Mesangial cell (primary cell): ENCODE results near the genes CA14, ADAMTSL4 and CERS2.

DNA sequence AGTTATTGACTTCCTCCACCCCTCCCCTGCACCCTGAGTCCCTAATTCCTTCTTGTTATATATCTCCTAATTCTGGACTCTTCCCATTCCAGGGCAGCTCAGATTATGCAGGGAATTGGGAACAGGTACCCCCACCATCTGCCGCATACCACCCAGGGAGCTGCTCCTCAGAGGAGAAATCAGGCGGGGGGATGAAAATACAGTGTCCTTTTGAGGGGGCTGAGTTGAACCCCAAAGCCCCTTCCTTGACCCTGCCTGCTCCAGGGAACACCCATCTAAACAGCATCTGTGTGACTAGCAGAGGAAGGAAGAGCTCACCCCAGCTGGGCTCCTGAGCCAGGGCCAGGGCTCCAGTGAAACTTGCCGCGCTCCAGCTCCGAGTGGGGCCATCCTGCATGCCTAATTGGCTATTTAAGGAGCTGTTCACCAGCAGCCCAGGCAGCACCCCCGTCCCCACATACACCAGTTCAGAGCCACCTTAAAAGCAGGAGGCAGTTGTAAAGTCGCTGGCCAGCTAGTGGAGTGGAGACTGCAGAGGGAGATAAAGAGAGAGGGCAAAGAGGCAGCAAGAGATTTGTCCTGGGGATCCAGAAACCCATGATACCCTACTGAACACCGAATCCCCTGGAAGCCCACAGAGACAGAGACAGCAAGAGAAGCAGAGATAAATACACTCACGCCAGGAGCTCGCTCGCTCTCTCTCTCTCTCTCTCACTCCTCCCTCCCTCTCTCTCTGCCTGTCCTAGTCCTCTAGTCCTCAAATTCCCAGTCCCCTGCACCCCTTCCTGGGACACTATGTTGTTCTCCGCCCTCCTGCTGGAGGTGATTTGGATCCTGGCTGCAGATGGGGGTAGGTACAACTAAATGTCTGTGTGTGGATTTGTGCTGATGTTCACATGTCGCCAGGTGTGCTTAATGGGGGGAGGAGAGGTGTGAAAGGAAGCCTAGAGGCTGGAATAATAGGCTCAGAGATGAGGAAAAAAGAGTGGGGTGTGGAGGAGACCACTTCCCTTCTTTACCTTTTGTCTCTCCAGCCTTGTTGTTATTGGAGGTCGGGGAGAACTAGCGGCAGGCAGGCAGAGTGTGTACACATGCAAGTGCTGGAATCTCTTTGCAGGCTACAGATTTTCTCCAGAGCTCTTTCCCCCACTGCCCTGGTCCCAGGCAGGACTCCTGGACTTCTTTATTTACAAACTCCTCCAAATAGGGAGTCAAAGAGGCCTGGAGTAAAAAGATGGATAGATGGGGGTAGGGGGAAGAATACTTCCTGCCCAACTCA lies at the start of gene CA14:
TSS of gene CA14 (plus strand) at position 441 of the 1,279 bp plus-strand sequence.
- RAMPAGE, long total RNA: no peak

DNA sequence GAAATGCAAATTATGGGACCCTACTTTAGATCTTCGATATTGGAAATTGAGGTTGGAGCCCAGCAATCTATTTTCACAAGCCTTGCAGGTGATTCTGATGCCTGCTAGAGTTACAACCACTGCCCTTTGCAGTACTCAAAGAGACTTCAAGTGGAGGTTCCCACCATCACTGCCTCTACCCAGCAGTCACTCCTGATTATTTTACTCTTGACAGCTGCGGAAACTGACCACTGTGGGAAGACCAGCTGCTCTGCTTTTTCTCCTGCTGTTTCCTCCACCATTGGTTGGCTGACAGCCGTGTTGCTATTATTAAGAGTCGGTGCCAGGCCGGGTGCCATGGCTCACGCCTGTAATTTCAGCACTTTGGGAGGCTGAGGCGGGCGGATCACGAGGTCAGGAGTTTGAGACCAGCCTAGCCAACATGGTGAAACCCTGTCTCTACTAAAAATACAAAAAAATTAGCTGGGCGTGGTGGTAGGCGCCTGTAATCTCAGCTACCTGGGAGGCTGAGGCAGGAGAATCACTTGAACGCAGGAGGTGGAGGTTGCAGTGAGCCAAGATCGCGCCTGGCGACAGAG lies 11.2 kb upstream of the PRPF3 start:
- RAMPAGE, long total RNA: no peak

DNA sequence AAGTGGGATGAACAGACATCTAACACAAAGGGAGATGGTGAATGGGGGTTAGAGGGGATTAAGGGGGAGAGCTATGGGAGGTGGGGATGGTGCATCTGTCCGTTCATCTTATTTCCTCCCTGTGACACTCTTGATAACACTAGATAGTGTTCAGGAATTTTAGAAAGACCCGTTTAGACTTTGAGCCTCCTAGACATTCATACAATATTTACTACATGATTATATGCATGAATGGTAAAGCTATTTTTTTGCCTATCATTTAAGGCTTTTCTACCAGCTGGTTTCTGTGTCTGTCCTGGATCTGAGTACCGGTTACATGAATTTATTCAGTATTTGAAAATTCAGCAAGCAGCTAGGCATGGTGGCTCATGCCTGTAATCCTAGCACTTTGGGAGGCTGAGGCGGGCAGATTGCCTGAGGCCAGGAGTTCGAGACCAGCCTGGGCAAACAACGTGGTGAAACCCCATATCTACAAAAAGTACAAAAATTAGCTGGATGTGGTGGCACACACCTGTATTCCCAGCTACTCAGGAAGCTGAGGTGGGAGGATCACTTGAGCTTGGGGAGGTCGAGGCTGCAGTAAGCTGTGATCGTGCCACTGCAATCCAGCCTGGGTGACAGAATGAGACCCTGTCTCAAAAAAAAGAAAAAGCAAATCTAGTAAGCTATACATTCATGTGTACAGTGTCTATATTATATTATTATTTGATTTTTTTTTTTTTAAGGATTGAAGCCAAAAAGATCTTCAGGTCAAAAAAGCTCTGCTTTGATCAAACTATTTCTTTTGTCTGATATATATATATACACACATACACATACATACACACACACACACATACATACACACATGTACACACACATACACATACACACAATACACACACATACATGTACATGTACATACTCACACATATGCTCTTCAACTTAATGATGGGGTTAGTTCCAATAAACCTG lies 17.2 kb upstream of the RPRD2 start:
- RAMPAGE, long total RNA: no peak

DNA sequence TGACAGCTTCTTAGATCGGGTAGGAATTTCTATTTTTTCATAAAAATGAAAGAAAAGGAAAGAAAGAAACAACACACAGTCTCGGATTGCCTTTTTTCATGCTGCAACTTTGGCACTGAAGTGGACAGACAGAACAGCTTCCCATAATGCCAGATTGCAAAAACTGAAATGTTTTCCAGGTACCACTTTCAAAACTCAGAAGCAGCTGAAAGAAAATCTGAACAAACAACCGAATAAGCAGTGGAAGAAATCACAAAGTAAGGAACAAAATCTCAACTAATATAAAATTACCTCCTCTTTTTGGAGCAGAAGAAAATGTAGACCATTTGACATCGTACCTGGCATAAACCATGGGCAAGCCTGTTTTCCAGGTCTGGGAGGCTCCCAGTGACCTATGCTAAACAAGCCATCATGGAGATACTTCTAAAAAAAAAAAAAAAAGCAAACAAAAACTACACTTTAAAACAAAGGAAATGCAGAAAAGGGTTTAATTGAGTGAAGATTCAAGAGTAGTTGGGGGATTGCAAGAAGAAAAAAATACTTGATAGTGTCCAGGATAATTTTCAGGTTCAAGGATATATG lies 45.4 kb upstream of the TARS2 start:
- RAMPAGE, long total RNA: no peak

GRCh38 chr1:150548880-150549510 lies at the start of gene ADAMTSL4:
Gene ADAMTSL4 (plus strand): TSS chr1:150549408.
- RAMPAGE, long total RNA: no peak

DNA sequence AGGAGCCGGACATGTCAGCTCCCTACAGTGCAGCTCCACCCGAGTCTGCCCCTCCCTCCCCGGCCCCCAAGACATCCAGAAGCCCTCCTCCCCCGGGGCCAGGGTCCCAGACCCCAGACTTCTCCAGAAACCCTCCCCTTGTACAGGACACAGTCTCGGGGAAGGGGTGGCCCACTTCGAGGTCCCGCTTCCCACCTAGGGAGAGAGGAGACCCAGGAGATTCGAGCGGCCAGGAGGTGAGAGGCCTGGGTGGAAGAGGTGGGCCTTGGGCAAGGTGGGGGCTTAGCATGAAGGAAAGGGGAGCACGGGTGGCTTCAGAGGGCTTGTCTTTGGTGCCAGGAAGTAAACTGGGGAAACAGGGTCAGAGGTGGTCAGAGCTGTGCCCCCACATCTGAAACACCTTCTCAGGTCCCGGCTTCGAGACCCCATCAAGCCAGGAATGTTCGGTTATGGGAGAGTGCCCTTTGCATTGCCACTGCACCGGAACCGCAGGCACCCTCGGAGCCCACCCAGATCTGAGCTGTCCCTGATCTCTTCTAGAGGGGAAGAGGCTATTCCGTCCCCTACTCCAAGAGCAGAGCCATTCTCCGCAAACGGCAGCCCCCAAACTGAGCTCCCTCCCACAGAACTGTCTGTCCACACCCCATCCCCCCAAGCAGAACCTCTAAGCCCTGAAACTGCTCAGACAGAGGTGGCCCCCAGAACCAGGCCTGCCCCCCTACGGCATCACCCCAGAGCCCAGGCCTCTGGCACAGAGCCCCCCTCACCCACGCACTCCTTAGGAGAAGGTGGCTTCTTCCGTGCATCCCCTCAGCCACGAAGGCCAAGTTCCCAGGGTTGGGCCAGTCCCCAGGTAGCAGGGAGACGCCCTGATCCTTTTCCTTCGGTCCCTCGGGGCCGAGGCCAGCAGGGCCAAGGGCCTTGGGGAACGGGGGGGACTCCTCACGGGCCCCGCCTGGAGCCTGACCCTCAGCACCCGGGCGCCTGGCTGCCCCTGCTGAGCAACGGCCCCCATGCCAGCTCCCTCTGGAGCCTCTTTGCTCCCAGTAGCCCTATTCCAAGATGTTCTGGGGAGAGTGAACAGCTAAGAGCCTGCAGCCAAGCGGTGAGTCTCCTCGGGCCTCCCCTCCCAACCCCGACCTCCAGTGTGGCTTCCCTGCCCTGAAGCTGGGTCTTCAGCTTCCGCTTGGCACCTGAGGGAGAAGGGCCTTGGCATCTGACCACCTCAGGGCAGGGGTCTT lies 4.2 kb downstream of the ADAMTSL4 start:
- RAMPAGE, long total RNA: no peak

DNA sequence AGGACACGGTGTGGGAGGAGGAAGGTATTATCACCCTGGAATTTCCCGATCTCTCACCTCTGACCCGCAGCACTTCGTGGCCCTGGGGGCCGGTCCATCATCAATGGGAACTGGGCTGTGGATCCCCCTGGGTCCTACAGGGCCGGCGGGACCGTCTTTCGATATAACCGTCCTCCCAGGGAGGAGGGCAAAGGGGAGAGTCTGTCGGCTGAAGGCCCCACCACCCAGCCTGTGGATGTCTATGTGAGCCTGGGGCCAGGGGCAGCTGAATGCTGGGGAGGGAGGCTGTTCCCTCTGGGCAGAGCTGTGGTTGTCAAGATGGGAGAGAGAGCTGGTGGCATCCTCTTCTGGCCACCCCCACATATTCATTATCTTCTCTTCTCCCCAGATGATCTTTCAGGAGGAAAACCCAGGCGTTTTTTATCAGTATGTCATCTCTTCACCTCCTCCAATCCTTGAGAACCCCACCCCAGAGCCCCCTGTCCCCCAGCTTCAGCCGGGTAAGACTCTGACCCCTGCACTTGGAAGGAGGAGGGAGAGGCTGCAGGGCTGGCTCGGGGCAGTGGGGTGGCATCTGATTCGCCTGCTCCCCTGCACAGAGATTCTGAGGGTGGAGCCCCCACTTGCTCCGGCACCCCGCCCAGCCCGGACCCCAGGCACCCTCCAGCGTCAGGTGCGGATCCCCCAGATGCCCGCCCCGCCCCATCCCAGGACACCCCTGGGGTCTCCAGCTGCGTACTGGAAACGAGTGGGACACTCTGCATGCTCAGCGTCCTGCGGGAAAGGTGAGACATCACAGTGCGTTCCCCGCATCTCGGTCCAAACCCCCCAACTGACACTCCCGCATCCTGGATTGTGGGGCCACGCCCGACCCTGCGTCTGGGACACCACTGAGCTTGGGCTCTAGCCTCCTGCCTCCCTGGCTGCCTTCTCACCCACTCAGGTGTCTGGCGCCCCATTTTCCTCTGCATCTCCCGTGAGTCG lies 7.6 kb downstream of the ADAMTSL4 start:
- RAMPAGE, long total RNA: no peak

GRCh38 chr1:150557535-150558838 lies 8.8 kb downstream of the ADAMTSL4 start:
- RAMPAGE, long total RNA: no peak

DNA sequence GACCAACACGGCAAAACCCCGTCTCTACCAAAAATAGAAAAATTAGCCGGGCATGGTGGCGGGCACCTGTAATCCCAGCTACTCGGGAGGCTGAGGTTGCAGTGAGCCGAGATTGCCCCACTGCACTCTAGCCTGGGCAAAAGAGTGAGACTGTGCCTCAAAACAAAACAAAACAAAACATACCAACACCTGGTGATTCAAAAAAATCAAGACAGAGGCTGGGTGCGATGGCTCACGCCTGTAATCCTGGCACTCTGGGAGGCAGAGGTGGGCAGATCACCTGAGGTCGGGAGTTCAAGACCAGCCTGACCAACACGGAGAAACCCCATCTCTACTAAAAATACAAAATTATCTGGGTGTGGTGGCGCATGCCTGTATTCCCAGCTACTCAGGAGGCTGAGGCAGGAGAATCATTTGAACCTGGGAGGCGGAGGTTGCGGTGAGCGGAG lies 5.6 kb downstream of the MCL1 start:
- RAMPAGE, long total RNA: no peak

- RAMPAGE, long total RNA: no peak
Observed at GRCh38 chr1:150616841-150617406, 12.5 kb downstream of the ENSA start.

DNA sequence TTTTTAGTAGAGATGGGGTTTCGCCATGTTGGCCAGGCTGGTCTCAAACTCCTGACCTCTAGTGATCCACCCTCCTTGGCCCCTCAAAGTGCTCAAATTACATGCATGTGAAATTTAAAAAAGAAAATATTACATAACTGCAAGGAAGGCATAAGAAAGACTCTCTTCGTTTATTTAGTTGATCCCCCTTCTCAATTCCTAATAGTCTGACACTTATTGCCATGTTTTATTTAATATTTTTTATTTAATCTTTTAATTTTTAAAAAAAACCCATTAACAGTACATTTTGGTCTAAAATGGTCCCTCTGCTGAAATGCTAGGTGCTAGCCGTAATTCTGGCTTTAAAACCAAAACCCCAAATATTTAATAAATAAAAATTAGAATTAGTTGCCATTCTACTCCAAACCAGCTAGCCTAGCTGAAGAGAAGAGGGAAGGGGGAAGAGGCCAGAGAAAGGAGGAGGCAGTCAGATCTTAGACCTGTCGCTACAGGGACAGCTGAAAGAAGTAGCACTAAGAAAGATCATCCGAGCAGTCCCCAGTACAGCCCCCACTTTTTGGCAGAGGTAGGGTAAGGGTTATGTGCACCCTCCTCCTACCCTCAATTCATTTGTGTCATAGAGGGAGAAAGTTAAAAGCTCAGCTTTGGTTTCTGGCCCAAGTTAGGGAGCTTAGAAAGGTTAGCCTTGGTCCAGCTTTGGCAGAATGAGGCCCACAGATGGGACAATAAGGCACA lies 9.4 kb downstream of the CERS2 start:
- RAMPAGE, long total RNA: no peak

DNA sequence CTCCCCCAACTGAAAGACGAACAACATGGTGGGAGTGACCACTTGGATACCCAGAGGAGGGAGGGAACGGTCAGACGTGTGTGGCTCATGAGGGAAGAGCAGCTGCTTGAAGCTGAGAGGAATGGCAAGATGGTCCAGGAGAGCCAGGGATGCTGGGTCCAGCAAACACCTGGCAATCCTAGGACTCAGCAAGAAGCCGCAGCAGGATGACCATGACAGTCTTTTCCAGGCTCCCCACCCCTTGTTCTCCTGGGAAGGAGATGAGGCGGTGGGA lies 3.8 kb downstream of the CERS2 start:
- RAMPAGE, long total RNA: no peak

DNA sequence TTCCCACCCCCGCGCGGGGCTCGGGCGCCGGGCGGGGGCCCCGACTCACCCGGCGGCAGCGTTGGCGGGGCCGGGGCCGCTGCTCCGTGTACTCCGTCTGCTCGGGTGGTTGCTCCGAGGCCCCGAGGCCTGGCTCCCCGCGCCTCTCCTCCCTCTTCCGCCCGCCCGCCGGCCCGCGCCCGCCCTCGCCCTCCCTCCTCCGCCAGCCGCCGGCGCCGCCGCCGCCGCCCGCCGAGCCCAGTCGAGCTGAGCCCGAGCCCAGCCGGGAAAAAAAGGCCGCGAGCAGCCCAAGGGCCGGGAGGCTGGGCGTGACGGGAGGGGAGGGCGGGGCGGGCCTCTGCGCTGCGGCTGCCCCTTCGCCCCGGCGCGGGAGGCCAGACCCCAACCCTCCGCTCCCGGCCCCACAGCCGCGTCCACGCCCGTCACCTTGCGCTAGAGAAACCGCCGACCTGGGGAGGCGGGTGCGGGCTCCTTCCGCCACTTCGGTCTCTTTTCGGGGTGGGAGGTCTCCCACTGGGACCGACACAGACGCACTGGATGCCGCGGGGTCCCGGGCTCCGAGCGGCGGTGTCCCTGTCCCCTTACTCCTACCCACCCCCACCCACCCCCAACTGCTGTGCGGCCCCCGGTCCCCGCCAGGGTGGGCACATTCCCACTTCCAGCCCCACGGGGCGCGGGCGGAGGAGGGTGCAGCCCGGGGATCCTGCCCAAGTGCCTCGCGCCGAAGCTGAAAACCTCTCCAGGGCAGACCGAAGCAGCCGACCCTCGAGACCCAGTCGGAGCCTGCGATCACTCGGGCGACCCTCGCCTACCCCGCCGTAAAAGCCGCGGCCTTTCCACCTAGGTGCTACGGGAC lies at the start of gene CERS2:
TSS of gene CERS2 (minus strand) at position 266 of the 856 bp plus-strand sequence.
- RAMPAGE, long total RNA: start-site peak on the minus strand centred at position 133 of the sequence, 70 bp wide, 417 reads

DNA sequence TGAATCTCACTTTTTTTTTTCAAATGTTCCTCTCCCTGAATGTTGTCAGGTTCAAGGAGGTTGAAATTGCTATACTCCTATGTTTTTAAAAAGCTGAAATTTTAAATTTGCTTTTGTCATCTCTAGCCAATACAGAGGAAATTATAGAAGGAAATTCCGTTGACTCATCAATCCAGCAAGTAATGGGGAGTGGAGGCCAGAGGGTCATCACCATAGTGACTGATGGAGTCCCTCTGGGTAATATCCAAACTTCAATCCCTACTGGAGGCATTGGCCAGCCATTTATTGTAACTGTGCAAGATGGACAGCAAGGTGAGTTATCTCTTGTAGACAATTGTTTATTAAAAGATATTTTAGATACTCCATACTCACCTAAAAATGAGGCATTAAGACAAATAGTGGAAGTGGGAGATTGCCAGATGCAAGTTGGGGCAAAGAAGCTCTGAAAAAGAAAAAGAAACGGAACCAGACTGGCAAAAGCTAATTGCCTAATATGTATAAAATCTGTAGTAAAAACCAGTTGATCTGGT lies 36.4 kb downstream of the GABPB2 start:
- RAMPAGE, long total RNA: no peak

DNA sequence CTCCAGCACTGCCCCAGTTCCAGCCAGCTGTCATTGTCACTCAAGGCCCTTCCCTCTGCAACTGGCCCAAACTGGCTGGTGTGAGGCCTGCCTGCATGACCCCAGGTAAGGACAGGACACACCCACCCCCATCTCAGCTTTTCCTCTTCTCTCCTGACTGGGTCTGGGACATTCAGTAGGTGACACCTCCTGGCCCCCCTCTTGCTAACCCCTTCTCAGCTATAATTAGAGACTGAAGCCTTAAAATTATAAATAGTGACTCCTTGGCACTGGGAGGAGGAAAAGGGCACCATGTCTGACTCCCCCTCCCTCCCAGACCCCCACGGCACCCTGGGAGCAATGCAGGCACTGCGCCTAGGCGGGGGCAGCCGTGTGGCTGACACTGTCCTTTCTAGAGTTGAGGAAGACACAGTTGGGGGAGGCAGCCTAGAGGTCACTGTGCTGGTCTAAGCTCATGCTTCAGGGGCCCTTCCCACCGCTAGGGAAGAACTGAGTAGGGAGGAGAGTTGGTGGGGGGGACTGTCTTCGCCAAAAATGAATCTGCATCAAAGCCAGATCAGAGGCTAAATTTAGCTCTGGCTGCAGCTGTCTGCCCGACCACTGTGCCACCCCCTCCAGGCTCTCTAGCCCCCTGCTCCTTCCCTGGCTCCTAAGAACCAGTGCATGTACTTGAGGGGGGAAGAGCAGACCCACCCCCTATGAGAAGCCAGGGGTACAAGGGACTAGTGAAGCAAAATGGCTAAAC lies 3.5 kb downstream of the SEMA6C start:
- RAMPAGE, long total RNA: no peak

DNA sequence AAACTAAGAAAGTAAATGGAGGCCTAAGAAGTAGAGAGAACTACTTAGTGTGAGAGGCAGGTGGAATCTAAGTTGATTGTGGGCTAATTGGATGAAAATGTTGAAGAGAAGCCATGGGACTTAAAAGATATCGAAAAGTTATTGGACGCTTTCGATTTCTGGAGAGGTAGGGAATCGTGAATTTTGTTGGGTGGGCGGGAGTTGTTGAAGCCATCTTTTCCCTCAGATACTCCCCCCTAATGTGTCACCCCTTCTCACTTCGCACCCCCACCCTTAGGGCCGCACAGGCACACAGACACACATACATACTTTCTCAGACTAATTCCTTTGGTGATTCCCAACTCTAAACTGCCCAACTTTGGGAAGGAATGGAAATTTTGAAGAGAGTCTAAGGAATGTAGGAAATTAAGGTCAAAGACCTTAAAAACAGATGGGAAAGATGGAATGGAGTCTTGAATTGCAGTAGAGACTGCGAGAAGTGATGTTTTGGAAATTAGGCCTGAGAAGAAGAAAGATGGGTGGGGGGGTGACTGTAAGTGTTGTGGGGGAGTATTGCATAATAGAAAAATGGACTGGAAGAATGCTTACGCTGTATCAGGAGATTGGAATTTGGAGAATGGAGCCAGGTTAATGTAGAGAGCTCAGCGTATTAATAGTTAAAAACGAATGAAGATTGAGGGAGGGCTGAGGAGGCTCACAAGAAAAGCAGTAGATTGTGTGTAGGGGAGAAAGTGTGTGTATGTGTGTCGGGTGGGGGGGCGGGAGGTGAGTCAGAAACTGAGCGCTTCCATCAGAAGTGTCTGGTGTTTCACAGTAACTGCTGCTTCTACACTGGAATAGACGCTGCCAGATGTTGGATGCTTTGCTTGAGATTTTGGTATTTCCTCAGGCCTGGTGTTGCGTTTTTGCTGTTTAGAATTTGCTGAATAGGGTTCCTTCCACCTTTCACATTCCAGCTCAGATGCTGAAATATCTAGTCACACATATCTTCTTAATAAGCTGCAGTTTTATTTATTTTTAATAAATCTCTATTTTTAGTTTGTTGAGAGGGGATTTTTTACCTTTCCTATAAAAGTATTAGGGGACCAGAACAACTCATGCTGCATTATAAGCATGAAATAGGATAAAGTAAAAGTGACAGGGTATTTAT lies 1.7 kb downstream of the PIP5K1A start:
- RAMPAGE, long total RNA: no peak

- RAMPAGE, long total RNA: no peak
Observed at GRCh38 chr1:151280886-151281315, 1.2 kb upstream of the ZNF687 start.

- RAMPAGE, long total RNA: no peak
Observed at GRCh38 chr1:151365420-151365930, 7.0 kb downstream of the SELENBP1 start.

GRCh38 chr1:151399859-151400233 lies 473 bp downstream of the PSMB4 start:
- RAMPAGE, long total RNA: no peak

GRCh38 chr1:151400234-151400391 lies 740 bp downstream of the PSMB4 start:
- RAMPAGE, long total RNA: no peak